Smooth muscle cell (in vitro differentiated cells): ENCODE results near the genes SPATA33, TCF25 and PRDM7.

- RAMPAGE, long total RNA, result no peak
These were observed 21.1 kb downstream of the ANKRD11 start for GRCh38 chr16:89469290-89469685.

- RAMPAGE, long total RNA, result no peak
These were observed 11.7 kb downstream of the ANKRD11 start for GRCh38 chr16:89478315-89479422.

DNA sequence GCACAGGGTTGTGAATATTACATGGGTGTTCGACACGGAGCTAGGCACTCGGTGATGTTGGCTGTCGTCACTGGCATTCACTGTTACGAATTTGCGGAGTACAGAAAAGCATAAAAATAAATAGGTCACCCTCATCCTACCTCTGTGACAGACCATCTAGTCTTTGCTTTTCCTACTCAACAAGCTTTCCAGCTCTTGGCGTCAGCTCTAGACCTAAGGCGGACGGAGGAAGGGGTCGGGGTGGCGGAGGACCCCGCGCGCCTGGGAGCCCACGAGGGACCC is 934 bp upstream of the SPG7 start:
- RAMPAGE, long total RNA, result no peak

GRCh38 chr16:89562686-89563605 is 2.5 kb downstream of the RPL13 start:
- RAMPAGE, long total RNA, result no peak

- RAMPAGE, long total RNA, result no peak
These were observed 4.6 kb downstream of the RPL13 start for GRCh38 chr16:89565041-89565582.

DNA sequence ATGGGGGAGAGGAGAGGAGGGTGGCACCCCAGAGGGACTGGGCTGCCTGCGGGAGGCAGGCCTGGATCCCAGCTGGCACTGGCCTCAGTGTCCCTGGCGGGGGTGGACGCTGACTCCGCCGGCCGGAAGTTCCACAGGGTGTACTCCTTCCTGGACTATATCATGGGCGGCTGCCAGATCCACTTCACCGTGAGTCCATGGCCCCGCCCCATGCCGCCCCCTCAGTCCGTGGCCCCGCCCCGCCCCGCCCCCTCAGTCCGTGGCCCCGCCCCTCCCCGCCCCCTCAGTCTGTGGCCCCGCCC is 11.3 kb downstream of the CPNE7 start:
- RAMPAGE, long total RNA, result no peak

GRCh38 chr16:89633086-89633504 is 19.7 kb downstream of the DPEP1 start:
- RAMPAGE, long total RNA, result no peak

GRCh38 chr16:89657470-89658188 is at the start of gene SPATA33:
TSS of gene SPATA33 (plus strand) at chr16:89657836.
- RAMPAGE, long total RNA, result start-site peak on the minus strand at chr16:89657651-89657713, 194 and 158 reads in 2 replicates; start-site peak on the plus strand at chr16:89658046-89658058, 42 and 52 reads in 2 replicates

- RAMPAGE, long total RNA, result no peak
These were observed 8.3 kb downstream of the VPS9D1 start for GRCh38 chr16:89712171-89712968.

DNA sequence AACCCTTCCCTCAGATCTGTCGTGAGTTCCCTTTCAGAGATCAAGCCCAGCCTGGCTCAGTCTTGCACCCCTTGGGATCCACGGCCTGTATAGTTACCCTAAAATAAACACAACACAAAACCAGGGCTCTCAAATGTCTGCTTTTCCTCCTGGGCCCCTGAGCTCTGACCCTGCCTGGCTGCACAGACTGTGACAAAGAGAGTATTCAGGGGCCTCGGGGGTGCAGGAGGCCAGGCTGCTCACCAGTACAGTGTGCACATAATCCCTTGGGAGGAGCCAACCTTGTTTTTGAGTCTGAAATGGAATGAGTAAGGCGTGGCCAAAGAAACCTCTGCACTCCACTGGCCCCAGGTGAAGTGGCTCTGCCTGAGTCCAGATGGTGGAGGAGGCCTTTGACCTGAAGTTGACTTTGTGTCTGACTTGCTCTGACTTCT is 5.8 kb upstream of the SPIRE2 start:
- RAMPAGE, long total RNA, result no peak

DNA sequence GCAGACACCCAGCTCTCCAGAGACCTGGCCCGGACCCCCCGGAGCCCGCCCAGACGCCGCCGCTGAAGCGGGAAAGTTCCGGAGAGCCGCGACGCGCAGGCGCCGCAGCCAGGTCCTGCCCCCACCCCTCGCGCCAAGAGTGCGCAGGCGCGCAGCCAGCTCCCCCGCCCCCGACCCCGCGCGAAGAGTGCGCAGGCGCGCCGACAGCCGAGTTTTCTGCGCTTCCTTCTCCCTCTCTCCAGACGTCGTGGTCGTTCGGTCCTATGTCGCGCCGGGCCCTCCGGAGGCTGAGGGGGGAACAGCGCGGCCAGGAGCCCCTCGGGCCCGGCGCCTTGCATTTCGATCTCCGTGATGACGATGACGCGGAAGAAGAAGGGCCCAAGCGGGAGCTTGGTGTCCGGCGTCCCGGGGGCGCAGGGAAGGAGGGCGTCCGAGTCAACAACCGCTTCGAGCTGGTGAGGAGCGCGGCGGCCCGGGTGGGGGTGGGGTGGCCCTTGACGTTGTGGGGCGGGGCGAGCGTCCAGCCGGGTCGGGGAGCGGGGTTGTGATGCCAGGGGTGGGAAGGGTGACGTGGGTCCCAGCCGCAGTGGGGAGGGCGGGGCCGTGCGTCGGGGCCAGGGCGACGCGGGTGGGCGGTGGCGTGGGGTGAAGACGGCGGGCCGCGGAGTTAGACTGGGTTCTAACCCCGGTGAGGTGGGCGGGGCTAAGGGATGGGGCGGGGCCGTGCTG is at the start of gene TCF25:
Gene TCF25 (plus strand): TSS at position 188 of the 729 bp plus-strand sequence.
- RAMPAGE, long total RNA, result start-site peak on the plus strand centred at position 234 of the sequence, 99 bp wide, 4,518 and 3,011 reads in 2 replicates

DNA sequence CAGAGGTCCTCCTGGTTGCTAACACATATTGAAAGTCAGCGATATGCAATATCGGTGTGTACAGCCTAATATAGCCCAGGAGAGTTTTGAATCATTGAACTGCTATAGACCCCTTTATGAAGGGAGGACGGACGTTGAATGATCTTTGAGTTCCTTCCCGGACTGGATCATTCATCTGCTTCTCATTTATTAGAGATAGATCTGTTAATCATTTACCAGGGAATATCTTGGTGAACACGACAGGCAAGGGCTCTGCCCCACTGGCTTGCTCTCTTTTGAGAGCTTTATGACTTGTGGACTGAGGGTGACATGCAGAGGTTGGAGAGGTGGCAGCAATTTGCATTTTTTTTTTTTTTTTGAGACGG is 25.3 kb downstream of the DEF8 start:
- RAMPAGE, long total RNA, result no peak

DNA sequence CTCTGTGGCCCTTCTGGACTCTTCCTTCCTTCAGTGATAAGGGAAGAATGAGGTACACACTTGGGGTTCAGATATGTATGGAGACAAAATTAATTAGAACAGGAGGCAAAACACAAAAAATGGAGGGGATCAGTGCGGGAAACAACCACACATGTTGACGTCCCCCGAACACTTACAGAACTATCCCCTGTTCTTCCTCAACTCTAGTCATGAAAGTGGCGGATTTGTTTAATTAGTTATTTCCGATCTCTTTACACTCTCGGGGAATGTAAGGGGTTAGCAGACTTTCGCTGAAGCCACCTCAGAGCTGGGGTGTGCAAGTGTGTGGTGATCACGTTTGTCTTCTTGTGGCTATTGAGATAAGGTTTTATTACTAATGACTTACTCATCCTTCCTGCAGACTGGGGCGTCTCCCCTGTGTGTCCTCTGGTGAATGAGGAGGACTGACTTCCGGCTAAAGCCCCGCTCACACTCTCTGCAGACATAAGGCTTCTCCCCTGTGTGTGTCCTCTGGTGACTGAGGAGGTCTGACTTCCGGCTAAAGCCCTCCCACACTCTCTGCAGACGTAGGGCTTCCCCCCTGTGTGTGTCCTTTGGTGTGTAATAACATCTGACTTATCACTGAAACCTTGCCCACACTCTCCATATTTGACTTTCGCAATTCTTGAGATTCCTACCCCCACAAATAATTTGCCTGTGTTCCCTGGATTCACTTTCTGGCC is 19.5 kb downstream of the PRDM7 start:
- RAMPAGE, long total RNA, result no peak

GRCh38 chr16:90077189-90078206 is at the start of gene PRDM7:
TSS of gene PRDM7 (minus strand) at chr16:90077331.
- RAMPAGE, long total RNA, result no peak

GRCh38 chr16:90101987-90102706 is 25.0 kb upstream of the PRDM7 start:
- RAMPAGE, long total RNA, result no peak